Mononuclear cell (primary cell): ENCODE measurements around the genes GOLGA8M and NSMCE3.

DNA sequence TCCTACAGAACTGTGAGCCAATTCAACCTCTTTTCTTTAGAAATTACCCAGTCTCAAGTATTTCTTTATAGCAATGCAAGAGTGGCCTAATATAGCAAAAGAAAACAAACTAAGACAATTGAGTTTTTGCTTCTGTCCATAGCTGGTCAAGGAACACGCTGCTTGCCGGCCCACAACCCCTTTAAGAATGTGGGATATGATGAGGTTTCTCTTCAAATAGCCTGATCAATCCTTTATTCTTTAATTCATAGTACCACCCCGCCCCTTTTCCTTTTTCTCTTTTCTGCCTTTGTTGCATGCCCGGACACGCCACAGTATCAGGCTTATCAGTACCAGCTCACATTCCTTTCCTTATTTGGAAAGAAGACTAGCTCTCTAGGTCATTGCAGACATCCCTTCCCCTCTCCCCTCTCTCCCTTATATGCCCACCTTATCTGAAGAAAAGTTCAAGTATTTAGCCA, 404.6 kb downstream of the OCA2 start:
- RRBS = no CpG with 5 or more reads among the region's 5 CpGs

GRCh38 chr15:28712308-28712558, at the start of gene GOLGA8M:
Gene GOLGA8M, minus strand, starts transcription at chr15:28712421.
- RRBS = no CpG with 5 or more reads among the region's 7 CpGs

- RRBS = 1% methylated on average over 27 of the region's 57 CpGs
Measured at GRCh38 chr15:29269518-29270013, at the start of gene NSMCE3. Gene NSMCE3, minus strand, starts transcription at chr15:29269822.

DNA sequence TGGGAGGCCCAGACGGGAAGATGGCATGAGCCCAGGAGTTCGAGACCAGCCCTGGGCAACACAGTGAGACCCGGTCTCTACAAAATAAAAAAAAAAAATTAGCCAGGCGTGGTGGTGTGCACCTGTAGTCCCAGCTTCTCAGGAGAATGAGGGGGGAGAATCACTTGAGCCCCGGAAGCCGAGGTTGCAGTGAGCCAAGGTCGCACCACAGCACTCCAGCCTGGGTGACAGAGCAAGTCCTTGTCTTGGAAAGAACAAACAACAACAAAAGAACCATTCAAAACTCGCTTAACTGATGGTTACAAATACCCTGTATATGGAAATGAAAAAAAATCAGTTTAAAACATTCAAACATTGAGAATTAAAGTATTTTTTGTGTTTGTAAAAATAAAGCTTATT, 113.2 kb upstream of the GOLGA8J start:
- RRBS = 89% methylated on average over 1 of the region's 8 CpGs

GRCh38 chr15:30470752-30471461, 56.8 kb upstream of the GOLGA8R start:
- RRBS = no CpG with 5 or more reads among the region's 99 CpGs

DNA sequence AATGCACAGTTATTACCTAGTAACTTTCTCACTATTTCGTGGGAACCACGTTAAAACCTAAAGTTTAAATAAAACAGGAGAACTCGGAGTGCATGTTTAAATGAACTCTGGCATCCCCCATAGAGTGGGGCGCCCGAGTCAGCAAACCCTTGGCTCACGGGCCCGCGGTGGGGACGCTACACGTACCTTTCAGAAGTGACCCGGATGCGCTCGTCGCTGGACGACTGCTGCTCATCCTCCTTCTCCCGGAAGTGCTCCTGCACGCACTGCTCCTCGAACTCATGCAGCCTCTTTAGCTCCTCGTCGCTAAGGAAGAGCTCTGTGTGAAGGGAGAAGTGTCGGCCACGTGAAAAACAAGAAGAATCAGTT, 34.5 kb upstream of the MTMR10 start:
- RRBS = 98% methylated on average over 6 of the region's 22 CpGs

- RRBS = no CpG with 5 or more reads among the region's 8 CpGs
Measured at GRCh38 chr15:31204261-31204650, 102.7 kb upstream of the TRPM1 start.

DNA sequence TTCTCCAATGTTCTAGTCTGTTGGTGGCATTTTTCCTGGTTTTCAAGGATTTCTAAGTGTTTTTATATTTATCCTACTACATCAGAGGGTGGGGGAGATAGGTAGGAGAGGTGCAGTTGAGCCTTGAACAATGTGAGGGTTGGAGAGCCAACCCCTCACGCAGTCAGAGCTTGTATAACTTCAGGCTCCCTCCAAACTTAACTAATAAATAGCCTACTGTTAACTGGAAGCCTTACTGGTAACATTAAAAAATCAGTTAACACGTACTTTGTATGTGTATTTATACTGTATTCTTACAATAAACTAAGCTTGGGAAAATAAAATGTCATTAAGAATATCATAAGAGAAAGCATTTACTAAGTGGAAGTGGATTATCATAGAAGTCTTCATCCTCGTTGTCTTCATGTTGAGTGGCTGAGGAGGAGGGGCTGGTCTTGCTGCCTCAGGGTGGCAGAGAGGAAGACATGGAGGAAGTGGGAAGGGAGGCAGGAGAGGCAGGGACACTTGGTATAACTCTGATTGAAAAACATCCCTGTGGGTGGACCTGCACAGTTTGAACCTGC, 104.1 kb upstream of the KLF13 start:
- RRBS = no CpG with 5 or more reads among the region's 3 CpGs

DNA sequence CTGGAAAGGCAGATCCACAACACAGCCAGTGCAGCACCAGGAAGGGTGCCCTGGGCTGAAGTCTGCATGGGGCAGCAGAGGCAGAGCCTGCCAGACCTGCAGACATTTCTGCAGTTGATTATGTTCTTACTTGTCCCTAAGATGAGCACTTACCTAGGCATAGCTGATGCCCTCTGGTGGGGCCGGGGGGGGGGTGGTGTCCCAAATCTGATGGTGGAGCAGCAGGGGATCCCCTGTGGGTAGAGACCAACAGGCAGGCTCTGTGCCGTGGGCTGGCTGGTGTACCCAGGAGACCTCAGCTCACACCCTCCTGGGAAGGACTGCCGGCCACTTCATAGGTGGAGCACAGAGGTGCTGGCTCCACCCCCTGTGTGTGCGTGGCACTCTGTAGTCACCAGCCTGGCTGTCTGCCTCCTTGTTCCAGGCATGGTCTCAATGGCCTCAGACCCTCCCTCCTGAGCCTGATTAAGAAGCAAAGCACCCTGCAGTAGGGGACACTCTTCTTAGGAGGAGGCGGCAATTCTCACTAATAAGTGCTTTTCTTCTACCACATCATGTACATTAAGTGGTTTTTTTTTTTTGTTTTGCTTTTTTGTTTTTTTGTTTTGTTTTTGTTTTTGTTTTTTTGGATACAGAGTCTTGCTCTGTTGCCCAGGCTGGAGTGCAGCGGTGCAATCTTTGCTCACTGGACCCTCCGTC, 97.4 kb upstream of the KLF13 start:
- RRBS = no CpG with 5 or more reads among the region's 7 CpGs

DNA sequence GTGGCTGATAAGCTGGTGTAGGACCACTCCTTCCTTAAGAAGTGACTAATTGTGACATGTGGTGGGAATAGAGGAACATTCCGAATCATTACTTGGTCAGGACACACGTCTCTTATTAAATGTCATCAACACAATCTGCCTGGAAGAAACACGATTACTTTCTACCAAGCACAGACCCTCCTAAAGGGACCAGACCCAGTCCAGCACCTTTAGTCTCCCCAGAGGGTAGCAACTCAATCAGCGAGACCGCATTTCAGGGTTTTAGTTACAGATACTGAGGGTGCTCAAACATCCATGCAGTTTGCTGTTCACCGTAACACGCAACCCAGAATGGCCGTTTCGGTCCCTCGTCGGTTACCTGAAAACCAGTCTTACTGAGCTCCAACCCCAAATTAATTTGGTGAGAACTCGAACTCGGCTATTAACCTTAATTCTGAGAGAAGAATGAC, 1.6 kb upstream of the KLF13 start:
- RRBS = no CpG with 5 or more reads among the region's 13 CpGs

- RRBS = no CpG with 5 or more reads among the region's 24 CpGs
Measured at GRCh38 chr15:31342583-31343554, 16.2 kb downstream of the KLF13 start.

- RRBS = no CpG with 5 or more reads among the region's 7 CpGs
Measured at GRCh38 chr15:31347704-31348130, 21.1 kb downstream of the KLF13 start.

DNA sequence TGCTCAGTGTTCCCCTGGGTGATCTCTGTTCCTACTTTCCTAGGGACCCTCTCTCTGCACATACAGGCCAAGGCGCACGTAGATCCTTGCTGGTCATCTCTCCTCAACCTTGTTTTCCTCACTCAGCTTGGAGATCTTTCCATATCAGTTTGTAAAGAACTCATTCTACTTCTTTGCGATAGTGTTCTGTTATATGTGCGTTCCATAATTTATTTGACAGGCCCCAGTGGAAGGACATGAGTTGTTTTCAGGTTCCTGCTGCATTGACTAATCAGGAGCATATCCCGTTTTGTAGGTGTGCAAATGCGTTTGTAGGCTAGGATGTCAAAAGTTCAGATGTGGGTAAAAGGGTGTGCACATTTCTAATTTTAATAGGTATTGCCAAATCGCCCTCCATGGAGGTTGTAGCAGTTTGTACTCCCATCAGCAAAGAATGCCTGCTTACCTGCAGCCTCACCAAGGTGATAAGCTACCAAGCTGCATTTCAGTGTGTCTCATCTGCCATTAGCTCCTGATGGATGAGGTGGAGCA, 36.1 kb downstream of the KLF13 start:
- RRBS = no CpG with 5 or more reads among the region's 7 CpGs

DNA sequence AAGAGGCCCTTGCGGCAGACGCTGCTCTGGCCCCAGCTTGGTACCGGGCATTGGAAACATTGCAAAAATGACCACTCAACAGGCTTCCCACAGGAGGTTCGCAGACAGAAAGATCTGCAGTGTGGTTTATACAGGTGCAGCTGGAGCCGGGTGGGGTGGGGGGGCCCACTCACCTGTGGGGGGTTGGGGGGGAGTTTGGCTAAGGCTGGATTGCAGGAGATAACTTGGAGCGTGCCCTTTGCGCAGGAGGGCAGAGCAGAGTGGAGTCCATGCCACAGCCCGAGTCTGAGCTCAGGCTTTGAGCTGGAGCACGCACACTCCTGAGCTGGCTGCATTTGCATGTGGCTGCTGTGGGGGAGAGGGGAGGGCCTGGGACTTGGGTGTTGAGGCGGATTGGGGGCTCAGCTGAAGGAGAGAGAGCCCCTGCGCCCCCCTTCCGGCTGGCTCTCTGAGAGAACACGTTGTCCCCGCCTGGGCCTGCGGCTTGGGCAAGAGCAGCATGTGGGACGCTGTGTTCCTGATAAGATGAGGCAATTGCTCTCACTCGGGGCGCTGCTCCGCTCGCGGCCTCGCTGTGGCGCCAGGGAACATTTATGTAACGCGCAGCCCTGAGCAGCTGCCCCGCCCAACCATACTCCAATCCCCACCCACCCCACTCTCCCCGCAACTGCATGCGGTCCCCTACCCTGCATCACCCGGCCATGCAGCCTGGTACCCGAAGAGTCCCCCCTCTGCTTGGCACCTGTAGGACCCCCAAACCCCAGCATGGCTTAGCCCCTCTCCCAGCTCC, 39.0 kb downstream of the KLF13 start:
- RRBS = 19% methylated on average over 4 of the region's 30 CpGs

- RRBS = 19% methylated on average over 9 of the region's 34 CpGs
Measured at GRCh38 chr15:31393172-31393905, 66.7 kb downstream of the KLF13 start.

- RRBS = no CpG with 5 or more reads among the region's 14 CpGs
Measured at GRCh38 chr15:31435313-31435895, 108.8 kb downstream of the KLF13 start.

DNA sequence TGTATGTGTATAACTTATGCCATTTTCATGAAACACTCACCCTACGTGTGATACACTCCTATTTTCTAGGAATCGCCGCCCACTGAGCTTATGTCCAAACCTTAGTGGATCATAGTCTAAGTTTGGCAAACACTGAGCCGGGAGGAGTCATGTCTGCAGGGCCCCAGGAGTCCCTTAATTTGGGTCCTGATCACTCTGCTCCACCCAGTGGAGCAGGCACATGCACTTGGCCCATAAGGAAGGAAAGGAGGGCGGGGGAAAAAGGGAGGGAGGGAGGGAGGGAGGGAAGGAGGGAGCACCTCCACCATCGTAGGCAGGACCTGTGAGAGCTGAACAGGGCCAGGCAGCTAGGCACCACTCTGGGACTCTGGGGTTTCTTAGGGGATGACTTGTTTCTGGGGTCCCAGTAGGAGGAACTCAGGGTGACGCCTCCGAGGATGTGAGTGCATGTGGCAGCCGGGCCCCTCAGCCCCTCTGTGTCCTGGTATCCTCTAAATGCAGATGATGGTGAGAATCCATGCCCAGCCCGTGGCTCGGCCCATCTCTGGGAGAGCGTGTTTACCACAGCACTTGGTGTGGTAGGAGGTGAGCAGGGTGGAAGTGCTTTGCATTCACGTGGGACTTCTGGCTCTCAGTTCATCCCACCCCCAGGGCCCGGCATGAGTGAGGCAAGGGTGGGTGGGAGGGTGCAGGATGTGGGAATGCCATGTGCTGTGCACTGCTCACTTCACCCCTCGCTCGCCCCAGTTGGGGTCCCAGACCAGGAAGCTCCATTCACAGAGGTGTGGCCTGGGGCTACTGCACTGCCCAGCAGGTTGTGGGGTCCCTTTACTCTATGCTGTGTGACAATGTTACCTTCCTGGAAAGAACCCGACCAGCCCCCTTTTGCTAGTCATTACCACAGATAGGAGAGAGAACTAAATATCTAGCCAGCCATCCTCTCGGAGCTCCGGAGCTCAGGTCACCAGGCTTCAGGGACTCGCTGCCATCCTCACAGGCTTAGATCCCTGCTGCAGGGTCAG, 109.6 kb downstream of the KLF13 start:
- RRBS = no CpG with 5 or more reads among the region's 20 CpGs

DNA sequence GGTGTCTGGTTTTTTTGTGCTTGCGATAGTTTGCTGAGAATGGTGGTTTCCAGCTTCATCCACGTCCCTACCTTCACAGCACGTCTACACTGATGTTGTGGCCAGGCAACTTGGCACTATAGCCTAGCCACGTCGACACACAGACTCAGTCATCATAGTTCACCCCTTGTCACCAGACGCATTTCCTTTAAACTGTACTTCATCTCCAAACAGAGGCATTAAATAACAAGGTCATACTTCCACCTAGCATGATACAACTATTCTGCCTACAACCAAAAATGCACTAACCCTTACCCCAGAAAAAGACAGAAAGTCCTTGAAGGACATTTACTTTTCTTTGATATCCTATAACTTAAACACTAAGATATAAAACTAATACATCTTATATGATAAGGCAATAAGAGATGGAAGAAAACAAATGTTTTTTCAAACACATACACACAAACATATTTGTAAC, 121.4 kb downstream of the KLF13 start:
- RRBS = no CpG with 5 or more reads among the region's 6 CpGs

DNA sequence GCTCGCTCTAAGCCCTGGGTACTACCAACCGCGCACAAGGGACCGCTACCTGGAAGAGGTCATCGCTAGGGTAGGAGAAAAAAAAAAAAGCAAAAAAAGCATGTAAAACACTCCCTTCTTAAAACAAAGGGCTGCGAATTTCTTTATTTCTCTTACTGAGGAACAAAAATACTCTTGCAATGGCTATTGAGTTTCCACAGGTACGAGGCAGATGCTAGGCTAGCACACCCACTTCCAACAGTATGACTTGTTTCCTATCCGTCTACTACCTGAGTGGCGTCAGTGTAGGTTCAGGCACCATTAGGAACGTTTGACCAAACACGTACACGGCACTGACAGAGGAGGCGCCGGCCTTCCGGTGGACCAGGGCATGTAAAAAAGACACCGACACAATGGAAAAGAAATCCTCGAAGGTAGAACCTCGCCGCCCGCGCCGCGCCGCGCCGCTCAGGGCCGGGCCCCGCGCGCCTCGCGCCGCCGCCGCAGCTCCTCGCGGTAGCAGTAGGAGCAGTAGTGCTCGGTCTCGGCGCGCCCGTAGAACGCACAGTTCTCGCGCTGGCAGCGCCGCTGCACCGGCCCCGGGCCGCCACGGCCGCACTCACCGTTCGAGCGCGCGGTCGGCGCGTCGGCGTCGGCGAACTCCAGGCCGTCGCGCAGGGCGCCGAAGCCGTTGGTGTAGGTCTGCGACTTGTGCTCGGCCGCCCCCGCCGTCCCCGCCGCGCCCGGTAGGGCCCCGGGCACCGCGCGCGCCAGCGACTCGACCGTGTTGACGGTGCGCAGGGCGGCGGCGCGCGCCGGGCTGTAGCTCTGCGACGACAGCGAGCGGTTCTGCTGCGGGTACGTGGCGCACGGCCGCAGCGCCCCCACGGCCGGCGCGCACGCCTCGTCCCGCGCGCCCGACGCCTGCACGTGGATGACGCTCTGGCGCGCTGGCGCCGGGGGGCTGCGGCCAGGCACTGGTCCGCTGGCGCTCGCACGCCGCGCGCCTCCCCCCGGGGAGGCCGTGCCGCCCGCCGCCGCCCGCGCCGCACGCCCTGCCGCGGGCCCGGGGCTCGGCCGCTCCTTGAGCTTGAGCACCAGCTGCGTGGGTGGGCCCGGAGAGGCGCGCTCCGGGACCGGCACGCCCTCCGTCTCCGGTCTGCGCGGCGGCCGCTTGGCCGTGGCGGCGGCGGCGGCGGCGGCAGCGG, 156.6 kb downstream of the KLF13 start:
- RRBS = 6% methylated on average over 95 of the region's 166 CpGs

- RRBS = no CpG with 5 or more reads among the region's 14 CpGs
Measured at GRCh38 chr15:31486026-31486687, 159.5 kb downstream of the KLF13 start.